ENCODE measurements around the genes UGT8 and C4orf3.

GRCh38 chr4:114491588-114491890, 107.1 kb upstream of the UGT8 start:
- PRO-cap, result no peak

GRCh38 chr4:114598220-114599218, at the start of gene UGT8:
Gene UGT8 (plus strand): TSS chr4:114598807.
- PRO-cap, result no peak

DNA sequence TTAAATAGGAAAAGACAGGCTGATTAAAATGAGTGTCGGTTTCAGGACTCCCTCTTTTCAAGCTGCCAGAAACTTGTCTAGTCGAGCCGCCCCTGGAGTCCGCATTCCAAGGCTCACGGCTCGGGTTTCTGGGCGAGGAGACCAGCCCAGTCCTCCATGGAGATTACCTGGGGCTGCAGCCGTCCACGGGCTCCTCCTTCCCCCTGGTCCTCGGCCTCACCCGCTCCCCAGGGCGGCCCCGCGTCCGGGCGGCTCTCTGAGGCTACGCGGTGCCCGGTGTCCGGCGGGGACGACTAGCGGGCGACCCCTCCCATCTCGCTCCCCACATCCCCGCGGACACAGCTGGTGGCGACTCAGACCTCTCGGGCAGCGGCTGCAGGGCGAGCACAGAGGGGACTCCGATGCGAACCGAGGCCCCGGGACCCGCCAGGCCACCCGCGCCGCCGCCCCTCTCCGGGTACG, 159.5 kb downstream of the TRAM1L1 start:
- PRO-cap, result no peak

GRCh38 chr4:118032580-118032993, 1.7 kb upstream of the NDST3 start:
- PRO-cap, result no peak

DNA sequence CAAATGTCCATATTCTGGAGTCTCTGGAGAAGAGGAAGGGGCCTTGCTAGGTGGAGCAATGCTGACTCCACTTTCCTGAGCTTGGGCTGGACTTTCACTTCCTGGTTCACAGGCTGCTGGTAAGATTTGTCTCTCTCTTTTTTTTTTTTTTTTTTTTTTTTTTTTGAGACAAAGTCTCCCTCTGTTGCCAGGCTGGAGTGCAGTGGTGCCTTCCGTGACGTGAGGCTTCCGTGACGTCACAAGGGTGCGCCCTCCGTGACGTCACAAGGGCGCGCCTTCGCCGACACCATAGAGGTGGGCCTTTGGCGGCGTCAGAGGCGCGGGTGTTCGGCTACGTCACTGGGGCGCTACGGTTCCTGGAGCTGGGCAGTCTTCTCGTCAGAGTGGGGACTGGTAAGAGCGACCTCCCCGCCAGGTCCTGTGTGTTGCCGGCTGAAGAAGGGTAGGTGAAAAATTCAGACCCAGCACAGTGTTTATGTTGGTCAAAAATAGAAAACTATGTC, 93.7 kb upstream of the METTL14 start:
- PRO-cap, result bidirectional peak, plus-strand start at position 414 of the sequence, minus-strand start at position 74 of the sequence

GRCh38 chr4:118741300-118741891, 56.2 kb downstream of the METTL14 start:
- PRO-cap, result no peak

- PRO-cap, result no peak
Observed at GRCh38 chr4:118765120-118765750, 70.7 kb downstream of the SEC24D start.

- PRO-cap, result no peak
Observed at GRCh38 chr4:118836269-118837069, 543 bp upstream of the SEC24D start.

DNA sequence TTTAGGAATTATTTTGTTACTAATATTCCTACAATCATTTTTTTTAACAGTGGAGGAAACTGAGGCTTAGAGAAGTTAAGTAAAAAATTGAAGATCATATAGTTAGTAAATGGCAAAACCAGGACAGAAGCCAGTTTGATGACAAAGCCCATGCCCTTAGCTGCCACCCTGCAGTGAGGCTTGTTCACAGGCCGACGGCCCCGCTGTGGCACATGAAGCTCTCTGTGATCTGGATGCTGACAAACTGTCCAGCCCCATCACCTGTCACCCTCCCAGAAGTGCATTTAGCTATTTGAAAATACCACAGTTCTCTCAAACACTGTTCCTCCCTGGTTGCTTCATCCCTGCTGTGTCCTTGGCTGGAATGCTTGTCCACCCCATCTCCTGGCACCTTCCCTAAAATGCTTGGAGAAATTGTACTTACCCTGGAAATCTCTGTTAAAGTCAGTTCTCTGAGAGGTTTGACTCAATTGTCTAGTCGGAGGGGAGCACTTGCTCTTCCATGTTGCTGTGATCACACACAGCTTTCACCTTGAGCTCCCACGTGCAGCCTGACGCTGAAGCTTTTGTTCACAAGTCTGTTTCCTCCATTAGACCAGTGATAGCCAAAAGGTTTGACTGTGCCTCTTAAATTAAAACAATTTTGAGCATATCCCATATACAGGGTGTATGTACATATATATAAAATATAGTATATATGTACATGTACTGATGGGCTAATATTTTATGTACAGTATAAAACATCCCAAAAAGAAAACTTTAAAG, 10.1 kb downstream of the SYNPO2 start:
- PRO-cap, result no peak

- PRO-cap, result no peak
Observed at GRCh38 chr4:118904914-118905315, 16.3 kb downstream of the SYNPO2 start.

GRCh38 chr4:118964792-118965666, 76.4 kb downstream of the SYNPO2 start:
- PRO-cap, result no peak

- PRO-cap, result no peak
Observed at GRCh38 chr4:118975339-118976562, 87.1 kb downstream of the SYNPO2 start.

DNA sequence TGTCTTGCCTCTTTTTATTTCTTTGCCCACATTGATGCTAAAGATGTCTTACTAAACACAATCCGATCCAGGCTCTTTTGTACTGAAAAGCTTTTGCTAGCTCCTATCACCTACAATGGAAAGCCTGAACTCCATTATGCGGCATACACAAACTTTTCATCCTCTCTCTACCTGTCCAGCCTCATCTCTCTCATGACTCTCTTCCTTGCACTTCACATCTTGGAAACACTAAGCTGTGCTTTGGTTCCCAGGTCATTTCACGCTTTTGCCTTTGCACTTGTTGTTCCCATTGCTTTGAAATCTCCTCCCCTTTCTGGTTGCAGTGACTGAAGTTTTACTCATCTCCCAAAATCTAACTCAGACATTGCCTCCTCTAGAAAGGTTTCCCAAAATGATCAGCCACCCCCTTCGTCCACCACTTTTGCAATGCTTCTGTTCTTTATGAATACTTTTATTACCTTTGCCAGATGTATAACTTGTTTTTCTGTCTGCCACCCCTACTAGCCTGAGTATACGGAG, 107.3 kb downstream of the SYNPO2 start:
- PRO-cap, result no peak

DNA sequence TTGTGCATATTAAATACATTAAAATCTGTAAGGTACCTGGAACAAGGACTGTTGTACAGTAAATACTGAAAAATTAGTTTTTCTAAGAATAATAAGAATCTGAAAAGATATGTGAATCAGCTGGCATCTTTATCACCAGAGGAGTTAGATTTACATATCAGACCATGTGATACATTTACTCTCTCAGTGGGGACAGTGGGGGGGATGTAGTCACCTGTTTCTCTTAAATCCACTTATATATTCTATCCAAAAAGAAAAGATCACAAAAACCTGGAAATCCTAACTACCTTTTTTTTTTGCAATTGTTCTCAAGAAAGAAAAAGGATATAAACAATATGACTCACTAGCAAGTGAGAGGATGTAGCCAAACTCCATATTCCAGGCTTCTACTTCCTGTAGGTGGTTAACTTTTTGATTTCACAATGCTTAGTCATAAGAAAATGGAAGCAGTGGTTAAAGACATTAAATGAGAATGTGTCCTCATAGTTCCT, 22.6 kb upstream of the MYOZ2 start:
- PRO-cap, result no peak

DNA sequence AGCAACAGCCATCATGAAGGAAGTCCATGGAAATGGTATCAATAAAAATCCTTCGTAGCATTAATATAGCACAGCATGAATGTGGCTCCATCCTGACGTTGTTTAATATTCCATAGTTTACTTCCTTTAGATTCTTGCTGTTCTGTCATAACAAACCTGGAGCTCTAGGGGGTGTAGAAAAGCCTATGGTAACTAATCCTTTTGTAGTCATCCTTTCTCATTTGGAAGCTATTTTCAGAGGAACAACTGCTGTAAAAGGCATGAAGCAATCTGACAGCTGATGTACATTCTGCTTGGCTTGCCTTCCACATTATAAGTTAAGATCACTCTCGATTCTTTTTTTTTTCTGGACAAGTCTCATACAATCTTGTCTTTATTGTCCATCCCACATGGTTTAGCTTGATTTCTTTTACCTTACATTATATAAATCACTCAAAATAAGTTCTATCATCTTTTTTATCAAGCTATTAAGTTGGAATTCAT, 976 bp downstream of the MYOZ2 start:
- PRO-cap, result no peak

GRCh38 chr4:119292823-119293291, 7.6 kb downstream of the C4orf3 start:
- PRO-cap, result no peak

- PRO-cap, result unidirectional peak, minus-strand start at chr4:119300215; unidirectional peak, minus-strand start at chr4:119300538
Observed at GRCh38 chr4:119300012-119301005, at the start of gene C4orf3. Gene C4orf3 (minus strand): TSS chr4:119300645.

GRCh38 chr4:120756098-120756353, 166.5 kb downstream of the PRDM5 start:
- PRO-cap, result no peak

GRCh38 chr4:120921890-120922497, 532 bp downstream of the PRDM5 start:
- PRO-cap, result no peak

GRCh38 chr4:121077392-121078093, 5.2 kb upstream of the NDNF start:
- PRO-cap, result no peak

Data from neutrophil (primary cell).